ENCODE data around the genes ADCYAP1R1 and AVL9.

DNA sequence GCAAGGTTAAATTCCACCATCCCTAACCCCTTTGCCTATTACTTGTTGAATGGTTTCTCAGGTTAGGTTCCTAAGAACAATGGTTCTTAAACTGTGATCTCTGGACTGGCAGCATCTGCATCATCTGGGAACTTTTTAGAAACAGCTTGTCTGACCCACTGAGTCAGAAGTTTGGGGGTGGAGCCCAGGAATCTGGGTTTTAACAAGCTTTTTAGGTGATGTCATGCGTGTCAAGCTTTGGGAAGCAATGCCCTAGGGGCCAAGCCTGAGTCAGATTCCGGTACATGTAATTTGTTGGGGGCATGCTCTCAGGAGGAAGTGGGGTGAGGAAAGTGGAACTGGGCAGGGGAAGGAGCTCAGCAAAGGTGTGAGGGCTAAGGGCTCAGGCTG is 28.3 kb downstream of the MINDY4 start:
- PRO-cap = no peak

DNA sequence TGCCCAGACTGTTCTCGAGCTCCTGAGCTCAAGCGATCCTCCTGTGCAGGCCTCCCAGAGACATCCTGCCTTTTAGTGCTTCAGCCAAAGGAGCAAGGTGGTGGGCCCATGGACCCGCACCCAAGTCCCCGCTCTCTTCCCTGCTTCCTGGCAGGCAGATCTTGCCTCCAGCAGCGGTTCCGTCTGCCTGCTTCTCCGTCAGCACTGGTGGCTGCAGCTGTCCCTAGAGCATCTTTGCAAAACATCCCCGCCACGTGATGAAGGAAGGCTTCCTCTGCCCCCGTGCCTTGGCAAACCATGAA is 13.4 kb upstream of the AQP1 start:
- PRO-cap = no peak

DNA sequence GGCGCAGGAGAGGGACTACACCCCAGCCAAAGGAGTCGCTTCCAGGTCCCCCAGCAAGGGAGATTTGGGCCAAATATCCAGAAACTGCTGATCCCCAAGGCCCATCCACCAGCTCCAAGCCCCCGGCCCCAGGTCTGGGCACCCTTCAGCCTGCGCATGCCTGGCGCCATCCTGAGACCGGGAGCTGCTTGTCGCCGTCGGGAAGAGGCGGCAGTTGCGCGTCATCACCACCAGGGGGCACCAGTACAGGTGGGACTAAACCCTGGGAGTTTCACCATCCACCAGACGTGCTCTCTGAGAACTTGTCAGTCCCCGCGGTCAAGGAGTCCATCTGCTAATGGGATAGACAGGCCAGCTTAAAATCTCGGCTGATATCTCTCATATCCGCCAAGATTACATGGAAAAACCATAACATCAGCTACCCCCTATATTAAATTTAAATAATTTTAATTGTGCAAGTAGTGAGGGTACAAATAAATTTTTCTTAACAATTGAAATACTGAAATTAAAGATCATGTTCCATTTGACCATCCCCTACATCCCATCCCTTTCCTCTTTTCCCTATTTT is 25.0 kb upstream of the GHRHR start:
- PRO-cap = no peak

- PRO-cap = no peak
Observed at GRCh38 chr7:31027169-31027878, 24.8 kb upstream of the ADCYAP1R1 start.

DNA sequence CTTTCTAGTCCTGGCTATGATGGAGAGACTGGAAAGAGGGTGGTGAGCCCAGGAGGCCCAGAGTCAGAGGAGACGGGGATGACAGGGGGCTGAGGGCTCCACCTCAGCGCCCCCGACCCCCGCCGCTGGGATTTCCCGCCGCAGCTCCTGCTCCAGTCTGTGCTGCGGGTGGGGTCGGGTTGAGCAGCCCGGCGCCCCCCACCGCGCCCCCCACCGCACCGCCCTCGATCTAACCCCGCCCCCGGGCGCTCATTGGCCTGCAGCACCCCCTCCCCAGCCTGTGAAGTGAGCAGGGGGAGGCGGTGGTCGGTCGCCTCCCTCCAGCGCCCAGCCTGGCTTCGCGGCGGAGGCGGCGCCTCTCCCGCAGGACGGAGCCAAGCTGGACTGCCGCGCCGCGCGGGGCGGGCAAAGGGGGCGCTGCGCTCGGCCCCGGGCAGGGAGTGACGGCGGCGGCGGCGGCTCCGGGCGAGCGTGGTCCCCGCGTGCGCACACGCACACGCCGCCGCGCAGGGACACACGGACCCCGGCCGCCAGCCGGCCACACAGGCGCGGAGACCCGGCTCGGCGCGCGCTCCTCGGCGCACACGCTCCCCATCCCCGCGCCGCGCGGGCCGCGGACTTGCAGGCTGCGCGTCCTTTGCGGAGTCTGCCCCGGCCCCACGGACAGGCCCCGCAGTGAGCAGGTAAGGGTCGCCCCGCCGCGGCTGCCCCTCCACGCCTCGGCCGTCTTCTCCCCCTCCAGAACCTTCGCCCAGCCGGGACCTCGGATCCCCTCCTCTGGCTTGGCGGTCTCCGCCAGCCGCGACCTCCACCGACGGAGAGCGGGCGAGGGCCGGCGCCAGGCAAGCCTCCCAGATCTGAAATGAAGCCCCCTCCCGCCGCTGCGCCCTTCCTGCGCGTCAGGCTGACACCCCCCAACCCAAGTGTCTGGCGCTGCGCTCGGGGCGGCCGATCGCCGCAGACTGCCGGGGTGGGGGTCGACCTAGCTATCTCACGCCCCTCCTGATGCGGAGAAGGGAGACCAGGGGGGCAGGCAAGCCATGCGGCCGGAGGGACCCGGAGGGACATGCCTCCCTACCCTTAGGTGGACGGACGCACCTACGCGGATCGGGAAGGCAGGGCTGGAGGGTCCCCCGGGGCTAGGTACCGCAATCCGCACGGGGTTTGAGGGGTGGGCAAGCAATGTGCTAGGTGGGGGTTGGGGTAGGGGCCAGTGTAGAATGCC is at the start of gene ADCYAP1R1:
Gene ADCYAP1R1 (plus strand): TSS at position 313 of the 1,225 bp plus-strand sequence.
- PRO-cap = no peak

- PRO-cap = bidirectional peak, plus-strand start at chr7:32495521, minus-strand start at chr7:32495252
Observed at GRCh38 chr7:32495124-32495747, at the start of gene AVL9. TSS of gene AVL9 (plus strand) at chr7:32495489.

- PRO-cap = no peak
Observed at GRCh38 chr7:32586117-32586706, 90.9 kb downstream of the AVL9 start.

DNA sequence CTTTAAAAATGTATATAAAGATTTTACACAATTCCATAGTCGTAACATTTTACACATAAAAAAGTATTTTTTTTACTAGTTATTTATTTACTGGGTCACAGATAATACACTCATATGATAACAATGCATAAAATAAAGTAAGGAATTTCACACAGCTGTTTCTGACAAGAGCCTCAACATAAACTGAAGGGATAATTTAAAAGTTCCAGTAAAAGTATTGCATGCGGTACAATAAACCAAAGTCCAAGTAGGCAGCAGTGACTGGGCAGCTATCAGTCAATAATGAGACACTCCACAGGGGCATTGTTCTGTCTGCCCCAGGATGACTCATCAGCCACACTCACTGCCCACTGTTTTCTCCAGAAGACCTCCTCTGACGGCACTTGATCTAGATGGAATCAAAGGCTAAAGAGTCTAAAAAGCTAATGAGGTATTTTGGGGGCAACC is 174.8 kb downstream of the AVL9 start:
- PRO-cap = no peak

DNA sequence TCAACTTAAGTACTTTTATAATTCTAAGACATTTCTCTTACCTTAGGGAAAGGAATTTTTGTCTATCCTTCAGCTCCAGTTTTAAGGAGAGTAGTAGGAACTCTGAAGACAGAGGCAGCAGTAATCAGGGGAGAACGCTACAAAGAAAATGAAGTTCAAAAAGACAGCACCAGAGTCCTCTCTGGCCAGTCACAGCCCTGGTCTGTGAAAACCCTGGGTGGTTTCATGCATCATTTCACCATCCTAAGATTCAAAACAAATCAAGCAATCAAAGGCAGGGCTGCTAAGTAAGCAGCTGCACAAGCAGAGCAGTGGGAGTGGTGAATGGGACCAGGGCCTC is 175.2 kb downstream of the AVL9 start:
- PRO-cap = no peak

DNA sequence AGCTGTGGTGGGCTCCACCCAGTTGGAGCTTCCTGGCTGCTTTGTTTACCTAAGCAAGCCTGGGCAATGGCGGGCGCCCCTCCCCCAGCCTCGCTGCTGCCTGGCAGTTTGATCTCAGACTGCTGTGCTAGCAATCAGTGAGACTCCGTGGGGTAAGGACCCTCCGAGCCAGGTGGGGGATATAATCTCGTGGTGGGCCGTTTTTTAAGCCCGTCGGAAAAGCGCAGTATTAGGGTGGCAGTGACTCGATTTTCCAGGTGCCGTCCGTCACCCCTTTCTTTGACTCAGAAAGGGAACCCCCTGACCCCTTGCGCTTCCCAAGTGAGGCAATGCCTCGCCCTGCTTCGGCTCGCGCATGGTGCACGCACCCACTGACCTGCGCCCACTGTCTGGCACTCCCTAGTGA is 192.9 kb downstream of the AVL9 start:
- PRO-cap = no peak

DNA sequence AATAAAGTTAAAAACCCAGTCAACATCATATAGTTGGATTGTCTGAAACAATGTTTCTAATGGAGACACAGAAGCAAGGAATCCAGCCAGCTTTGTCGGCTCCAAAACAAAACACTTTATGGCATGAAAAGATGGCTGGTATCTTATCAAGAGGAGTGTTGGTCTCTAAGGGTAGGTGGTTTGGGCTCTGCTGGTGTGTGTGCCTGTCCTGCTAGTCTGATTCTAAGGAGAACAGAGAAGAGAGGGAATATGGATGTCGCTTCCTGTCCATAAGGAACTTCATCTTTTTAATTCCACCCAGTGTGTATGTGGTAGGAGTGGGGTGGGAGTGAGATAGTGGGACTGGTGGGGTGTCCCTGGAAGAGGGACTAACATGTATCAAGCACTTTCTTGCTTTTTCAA is 19.1 kb downstream of the NT5C3A start:
- PRO-cap = no peak

DNA sequence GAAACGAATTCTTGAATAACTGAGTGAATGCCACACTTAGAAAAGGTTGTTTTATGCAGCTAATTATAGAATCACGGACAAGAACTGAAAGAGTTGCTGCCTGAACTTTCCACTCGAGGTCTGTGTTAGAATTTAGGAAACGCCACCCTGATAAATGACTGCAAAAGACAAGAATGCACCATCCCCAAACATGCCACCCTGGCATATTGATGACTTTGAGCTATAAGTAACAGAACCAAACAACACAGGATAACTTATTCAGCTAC is 1.1 kb downstream of the RP9 start:
- PRO-cap = no peak

- PRO-cap = no peak
Observed at GRCh38 chr7:35003594-35004593, 33.4 kb downstream of the DPY19L1 start.

DNA sequence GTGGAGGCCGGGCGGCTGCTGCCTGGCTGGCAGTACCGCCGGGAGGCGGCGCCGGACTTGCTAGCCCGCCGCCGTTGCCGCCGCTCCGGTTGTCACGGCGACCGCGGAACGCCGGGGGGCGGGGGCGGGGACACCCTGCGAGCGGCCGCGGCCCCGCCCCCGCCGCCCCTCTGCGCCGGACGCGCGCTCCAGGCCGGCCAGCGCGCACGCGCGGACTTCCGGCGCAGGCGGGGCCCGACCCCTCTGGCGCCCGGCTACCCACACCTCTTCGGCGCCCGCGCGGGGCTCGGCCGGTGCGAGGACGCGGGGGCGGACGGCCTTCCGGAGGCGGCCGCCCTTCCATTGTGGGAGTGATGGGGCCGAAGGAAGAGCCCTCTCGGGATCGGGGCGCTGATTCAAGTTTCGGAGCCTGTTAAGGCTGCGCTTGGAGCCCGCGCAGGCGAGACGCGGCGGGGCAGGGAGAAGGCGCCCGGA is 306 bp upstream of the DPY19L1 start:
- PRO-cap = bidirectional peak, plus-strand start at position 342 of the sequence, minus-strand start at position 59 of the sequence

- PRO-cap = no peak
Observed at GRCh38 chr7:35244516-35244986, 9.3 kb downstream of the TBX20 start.

GRCh38 chr7:35418754-35419396 is 165.0 kb upstream of the TBX20 start:
- PRO-cap = no peak

- PRO-cap = no peak
Observed at GRCh38 chr7:35971290-35971895, 170.5 kb downstream of the SEPTIN7 start.

GRCh38 chr7:35988130-35988661 is 164.9 kb upstream of the EEPD1 start:
- PRO-cap = no peak

GRCh38 chr7:36037038-36037820 is 115.8 kb upstream of the EEPD1 start:
- PRO-cap = no peak

GRCh38 chr7:36047943-36048307 is 105.1 kb upstream of the EEPD1 start:
- PRO-cap = no peak